Type B pancreatic cell (in vitro differentiated cells): ENCODE measurements around the gene H2AB2.

GRCh38 chrX:154775943-154776700, 13.5 kb downstream of the DKC1 start:
- PRO-cap, result no peak

- PRO-cap, result no peak
Observed at GRCh38 chrX:154834714-154835164, 277 bp upstream of the SMIM9 start.

DNA sequence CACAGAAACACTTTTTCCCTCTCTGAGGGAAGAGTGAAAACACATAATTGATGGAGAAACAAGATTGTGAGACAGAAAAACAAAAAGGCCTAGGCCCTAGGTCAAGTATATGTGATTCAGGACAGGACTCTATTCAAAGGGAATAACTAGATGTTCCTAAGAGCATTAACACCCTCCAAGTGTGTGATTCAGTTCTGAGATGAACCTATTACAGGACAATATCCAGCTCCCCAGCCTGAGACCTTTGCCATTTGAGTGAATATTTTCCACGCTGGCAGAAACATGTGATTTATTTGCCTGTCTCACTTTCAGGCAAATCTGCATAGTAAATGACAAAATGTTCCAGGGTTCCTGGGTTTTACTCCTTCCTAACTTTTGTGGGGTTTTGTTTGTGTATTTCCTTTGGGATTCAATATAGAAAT, 12.7 kb downstream of the F8 start:
- PRO-cap, result no peak

DNA sequence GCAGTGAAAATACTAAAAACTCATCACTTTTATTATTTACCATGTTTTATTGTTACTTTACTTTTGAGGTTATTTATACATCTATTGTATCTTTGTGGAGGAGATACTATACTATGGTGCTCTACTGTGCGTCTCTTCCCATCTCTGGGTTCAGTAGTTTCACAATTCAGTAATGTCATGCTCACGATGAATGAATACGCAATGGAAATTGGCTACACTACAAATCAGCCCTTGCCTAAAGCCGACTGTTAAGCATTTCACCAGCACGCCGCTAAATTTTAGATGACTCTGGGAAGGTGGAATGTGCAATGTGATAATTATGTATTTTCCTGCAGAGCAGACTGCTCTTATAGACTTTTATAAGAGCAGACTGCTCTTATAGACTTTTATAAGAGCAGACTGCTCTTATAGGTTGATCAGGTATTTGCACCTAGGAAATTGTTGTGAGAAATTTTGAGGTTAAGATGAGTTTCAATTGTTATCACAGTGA, 1.1 kb downstream of the FUNDC2 start:
- PRO-cap, result bidirectional peak, plus-strand start at position 241 of the sequence, minus-strand start at position 146 of the sequence

- PRO-cap, result no peak
Observed at GRCh38 chrX:155049899-155050348, 21.0 kb downstream of the CMC4 start.

- PRO-cap, result no peak
Observed at GRCh38 chrX:155068037-155068544, 2.8 kb downstream of the CMC4 start.

- PRO-cap, result no peak
Observed at GRCh38 chrX:155380429-155380924, at the start of gene H2AB2. Gene H2AB2, plus strand, starts transcription at chrX:155380709.

GRCh38 chrX:155559477-155560176, 52.8 kb upstream of the SPRY3 start:
- PRO-cap, result no peak

- PRO-cap, result no peak
Observed at GRCh38 chrX:155641811-155642250, 29.1 kb upstream of the TMLHE start.

DNA sequence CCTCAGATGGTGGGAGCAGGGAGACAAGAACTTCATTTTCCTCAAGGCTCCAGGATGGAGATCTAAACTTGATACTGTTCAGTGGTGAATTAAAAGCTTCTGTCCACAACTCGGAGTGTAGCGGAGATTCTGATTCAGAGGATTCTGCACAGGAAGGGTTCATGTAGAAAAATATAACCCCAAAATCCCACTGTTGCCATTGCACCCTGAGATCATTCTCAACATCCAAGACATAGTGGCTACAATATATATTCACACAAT, 30.4 kb upstream of the IL9R start:
- PRO-cap, result no peak

DNA sequence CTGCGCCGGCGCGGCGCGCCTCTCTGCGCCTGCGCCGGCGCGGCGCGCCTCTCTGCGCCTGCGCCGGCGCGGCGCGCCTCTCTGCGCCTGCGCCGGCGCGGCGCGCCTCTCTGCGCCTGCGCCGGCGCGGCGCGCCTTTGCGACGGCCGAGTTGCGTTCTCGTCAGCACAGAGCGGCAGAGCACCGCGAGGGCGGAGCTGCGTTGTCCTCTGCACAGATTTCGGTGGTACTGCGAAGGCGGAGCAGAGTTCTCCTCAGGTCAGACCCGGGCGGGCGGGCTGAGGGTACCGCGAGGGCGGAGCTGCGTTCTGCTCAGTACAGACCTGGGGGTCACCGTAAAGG, 31.7 kb downstream of the IL9R start:
- PRO-cap, result no peak